Sternocleidomastoid (tissue), 1 donor: ENCODE measurements around the gene FSHR.

DNA sequence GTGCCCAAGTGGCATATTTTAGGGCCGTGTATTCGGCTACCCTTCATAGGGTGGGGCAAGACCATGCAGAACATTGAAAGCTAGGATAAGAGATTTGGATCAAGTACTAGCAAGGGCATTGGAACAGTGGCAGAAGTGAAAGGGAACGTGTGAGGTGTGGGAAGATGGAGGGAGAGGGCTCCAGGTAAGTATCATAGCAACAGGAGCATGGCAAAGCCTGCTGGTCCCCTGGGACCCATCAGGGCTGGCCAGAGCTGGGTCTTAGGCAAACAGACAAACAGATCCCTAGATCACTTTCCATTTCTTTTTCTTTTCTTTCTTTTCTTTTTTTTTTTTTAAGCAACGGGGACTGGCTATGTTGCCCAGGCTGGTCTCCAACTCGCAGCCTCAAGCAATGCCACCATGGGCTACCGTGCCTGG lies 95.2 kb upstream of the CALM2 start:
- PRO-cap: no peak

DNA sequence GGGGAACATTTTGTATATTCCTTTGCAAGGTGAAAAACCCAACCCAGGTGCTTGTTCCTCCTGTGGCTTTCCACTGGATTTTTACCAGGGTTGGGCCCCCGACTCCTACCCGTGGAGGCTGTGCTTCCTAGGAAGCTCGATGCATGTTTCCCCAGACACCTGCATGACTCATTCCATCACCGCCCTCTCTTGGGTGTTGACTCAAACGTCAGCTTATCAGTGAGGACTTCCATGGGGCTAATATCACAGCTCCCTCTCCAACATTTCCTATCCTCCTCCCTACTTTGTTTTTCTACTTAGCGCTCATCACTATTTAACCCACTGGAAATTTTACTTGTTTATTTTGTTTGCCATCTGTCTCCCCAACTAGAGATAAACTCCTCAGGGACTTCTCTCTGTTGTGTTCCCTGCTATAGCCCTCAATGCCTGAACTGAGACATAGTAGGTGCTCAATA lies 56.0 kb upstream of the EPCAM start:
- PRO-cap: no peak

GRCh38 chr2:47344778-47345881 lies 24.0 kb upstream of the EPCAM start:
- PRO-cap: bidirectional peak, plus-strand start at chr2:47345151, minus-strand start at chr2:47345104

DNA sequence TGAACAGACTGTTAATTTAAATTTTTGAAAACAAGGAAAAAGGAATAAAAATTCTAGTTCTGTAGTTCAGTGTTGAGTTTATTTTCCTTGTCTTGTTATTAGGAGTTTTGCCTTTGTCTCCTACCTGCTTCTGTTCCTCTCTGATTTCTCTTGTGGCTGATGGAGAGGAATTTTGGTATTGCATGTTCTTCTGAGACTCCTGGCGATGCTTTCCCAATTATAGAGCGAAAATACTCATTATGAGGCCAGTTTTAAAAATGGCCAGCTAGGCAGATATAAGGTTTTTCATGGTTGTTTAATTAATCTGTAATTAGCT lies 23.3 kb upstream of the EPCAM start:
- PRO-cap: no peak

DNA sequence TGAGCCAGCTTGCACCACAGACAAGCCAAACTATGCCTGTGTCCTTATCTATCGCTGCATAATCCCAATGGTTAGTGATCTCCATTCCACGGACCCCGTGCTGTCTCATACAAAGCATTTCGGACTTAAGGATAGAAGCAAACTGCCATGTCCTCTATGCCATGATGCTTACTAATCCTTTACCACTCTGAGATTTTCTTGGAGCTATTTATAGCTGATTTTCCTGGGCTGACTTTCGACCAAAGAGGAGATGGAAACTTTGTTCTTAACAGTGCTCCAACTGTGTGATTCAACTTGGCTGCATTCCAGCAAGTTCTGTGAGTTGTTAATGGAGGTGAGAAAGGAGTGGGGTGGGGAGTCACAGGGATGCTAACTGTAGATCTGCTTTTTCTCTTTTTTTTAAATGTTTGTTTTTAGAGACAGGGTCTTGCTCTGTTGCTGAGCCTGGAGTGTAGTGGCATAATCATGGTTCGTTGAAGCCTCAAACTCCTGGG lies 11.6 kb upstream of the EPCAM start:
- PRO-cap: no peak

DNA sequence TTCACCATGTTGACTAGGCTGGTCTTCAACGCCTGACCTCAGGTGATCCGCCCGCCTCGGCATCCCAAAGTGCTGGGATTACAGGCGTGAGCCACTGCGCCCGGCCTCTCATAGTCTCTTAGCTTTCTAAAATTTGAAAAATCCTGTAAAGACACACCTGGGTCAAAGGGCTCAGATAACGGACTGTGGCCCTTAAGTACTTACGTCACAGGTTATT lies 794 bp upstream of the MSH6 start:
- PRO-cap: no peak

DNA sequence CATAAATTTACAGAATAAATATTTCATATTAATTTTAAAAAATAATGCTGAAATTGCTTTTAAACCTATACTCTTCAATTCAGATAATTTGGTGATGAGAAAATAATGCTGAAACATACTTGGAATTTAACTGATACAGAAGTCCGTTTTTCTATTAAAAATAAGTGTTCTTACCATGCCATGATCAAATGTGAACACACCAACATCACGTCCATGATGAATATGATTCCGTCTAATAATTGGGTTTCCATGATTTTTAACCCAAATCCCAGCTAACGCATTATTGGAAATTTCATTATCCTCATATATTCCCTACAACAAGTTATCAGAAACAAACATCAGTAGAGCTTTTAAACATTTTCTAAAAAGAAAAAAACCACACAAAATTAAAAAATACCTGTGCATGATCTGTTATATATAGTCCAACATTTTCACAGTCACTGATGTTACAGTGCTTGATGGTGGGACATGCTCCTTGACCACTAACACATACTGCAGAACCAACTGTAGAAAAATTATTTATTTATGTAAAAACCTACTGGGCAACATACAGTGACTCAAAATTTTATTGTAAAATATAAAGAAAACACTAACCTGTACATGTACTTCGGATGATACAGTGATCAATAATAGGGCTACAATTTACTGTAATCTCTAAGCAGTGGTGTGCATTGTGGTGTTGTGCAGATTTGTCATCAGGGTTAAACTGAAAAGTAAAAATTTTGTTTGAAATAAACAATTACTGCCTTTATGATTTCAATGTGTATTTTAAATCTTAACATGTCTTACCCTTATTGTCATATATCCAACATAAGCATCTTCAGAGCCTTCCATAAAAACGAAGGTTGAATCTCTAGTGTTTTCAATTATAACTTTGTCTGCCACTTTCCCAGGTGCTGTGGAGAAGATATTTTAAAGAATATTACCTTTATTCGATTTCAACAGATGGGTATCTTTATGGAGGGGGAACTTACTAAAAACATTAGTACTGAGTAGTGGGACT lies 49.5 kb downstream of the MSH6 start:
- PRO-cap: no peak

DNA sequence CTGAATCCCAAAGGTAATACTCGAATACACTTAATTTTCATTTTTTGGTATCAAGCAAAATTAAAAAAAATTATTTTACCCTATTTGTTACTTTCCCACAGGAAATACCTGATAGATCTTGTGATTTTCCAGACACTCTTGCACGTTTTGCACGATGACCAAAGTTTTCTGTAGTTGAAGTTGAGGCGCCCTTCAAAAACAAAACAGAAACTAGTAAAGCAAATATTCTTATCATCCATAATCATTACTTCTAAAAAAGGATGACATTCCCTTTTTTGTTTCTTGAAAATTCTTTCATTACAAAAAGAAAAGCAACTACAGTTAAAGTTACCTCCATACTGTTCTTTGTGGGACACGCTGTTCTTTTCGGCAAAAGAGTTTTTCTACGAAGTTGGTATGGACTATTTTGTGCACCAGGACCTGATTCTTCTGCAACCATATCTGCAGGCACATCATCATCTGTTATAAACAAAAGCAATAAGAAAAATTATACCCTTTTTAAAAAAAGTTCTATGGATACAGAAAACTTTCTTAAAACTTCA lies 56.4 kb downstream of the MSH6 start:
- PRO-cap: no peak

- PRO-cap: no peak
Observed at GRCh38 chr2:47869707-47870812, 36.2 kb downstream of the FBXO11 start.

DNA sequence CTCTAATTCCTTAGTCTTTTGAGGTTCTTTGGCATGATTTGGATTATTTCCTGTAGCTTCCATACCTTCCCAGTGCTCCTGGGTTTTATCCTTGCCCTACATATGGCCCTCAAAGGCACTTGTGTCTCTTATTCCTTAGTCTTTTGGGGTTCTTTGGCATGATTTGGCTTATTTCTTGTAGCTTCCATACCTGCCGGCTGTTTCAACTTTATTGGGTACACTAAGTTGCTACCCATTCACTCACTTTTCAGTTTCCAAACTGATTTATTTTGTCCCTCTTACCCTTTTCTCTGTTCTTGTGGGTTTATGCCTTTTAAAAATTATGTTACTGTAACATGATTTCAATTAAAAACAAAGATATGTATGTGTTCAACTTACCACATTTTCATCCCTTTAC lies 32.8 kb downstream of the FBXO11 start:
- PRO-cap: no peak

GRCh38 chr2:47876724-47877588 lies 29.3 kb downstream of the FBXO11 start:
- PRO-cap: no peak

DNA sequence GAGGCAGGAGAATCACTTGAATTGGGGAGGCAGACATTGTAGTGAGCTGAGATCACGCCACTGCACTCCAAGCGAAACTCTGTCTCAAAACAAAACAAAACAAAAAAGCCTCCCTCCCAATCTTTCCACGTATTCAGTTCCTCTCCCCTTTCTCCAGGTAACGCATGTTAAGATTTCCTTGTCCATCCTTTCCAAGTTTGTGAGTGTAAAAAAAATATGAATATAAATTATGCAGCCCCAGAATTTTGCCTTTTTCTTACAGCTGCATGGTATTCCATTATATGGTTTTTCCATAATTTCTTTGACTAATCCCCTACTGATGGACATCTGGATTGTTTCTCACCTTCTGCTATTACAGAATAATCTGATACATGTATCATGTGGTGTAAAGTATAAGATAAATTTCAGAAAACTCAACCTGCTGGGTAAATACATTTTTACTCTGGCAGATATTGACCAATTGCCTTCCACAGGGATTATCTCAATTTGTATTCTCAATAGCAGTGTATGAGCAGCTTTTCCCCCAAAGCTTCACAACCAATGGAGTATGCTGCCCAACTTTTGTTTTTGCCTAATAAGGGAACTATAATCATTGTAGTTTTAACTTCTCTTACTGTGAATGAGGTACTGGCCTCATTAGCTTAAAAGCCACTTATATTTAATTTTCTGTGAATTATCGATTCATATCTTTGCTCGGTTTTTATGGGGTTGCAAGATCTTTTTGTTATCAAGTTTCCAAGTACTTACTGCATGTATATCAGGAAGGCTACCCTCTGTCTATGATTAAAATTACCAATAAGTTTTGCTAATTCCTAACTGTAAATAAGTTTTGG lies 27.2 kb downstream of the FBXO11 start:
- PRO-cap: no peak

DNA sequence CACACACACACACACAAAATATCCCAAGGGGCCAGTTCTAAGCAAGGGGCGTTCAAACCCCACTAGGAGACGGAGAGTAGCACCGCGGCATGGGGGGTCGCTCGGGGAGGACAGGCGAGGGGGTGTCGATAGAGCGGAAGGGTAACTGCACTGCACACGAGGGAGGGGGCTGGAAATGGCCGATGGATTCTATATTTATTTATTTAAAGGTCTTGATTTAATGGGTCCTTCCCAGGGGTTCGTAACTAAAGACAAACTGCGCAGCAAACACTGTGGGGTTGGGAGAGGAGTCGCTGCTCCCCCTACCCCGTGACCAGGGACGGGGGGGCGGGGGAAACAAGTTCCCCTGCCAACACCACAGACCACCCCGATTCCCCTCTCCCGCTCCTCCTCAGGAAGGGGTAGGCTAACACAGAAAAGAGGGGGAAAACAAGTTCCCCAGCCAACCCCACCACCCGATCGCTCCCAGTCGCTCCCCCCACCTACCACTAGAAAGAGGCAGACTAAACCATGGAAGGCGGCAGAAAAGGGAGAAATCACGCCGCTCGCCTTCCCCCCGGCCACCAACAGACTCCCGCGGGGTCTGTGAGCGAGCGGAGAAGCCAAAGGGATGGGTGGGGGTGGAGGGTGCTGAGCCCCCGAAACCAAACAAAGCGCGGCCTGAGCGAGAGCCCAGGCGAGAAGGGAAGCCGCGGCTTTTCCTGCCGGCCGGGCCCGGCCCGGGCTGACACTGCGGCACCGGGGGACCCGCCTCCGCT lies 1.5 kb downstream of the FBXO11 start:
- PRO-cap: bidirectional peak, plus-strand start at position 55 of the sequence, minus-strand start outside the sequence; bidirectional peak, plus-strand start outside the sequence, minus-strand start at position 732 of the sequence

GRCh38 chr2:48415827-48416528 lies 24.6 kb upstream of the PPP1R21 start:
- PRO-cap: no peak

- PRO-cap: no peak
Observed at GRCh38 chr2:48420054-48420438, 20.5 kb upstream of the PPP1R21 start.

GRCh38 chr2:48442362-48443482 lies 2.2 kb downstream of the PPP1R21 start:
- PRO-cap: no peak

DNA sequence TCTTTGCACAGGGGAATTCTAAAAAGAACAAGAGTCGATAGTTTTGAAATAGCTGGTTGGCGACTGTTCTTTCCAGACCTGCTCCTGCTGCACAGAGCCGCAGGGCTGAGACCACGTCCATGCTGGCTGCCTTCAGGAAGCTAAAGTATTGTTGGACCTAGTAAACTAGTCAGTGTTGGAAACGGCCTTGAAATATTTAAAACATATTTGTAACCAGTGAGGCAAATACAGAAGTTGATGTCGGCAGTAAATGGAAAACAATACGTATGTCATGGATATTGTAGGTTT lies 15.3 kb upstream of the STON1 start:
- PRO-cap: no peak

GRCh38 chr2:49154273-49154715 lies at the start of gene FSHR:
Gene FSHR, minus strand, starts transcription at chr2:49154515.
- PRO-cap: no peak

DNA sequence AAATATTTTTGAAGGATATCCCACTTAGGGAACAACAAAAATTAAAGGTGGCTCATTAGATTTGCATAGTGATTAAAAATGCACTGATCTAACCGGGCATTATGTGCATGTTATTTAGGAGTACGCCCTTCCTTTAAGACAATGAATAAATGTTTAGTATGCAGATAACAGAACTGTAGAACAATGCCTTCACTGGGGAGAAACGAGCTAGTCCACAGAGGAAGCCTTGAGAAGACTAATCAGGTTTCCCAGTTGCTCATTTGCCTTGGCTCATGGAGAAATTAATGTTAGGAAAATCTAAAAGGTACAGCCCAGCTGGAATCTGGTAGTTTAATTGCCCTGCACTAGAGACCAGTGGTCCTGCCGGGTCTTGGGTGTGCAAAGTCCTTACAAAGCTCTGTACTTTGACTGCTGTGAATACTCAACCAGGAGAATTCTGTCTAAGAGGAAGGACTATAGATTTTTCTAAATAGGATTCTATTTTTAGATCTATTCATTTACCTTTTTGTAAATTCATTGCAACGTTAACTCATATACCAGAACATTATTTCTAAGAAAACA lies 519.2 kb upstream of the CHAC2 start:
- PRO-cap: no peak

DNA sequence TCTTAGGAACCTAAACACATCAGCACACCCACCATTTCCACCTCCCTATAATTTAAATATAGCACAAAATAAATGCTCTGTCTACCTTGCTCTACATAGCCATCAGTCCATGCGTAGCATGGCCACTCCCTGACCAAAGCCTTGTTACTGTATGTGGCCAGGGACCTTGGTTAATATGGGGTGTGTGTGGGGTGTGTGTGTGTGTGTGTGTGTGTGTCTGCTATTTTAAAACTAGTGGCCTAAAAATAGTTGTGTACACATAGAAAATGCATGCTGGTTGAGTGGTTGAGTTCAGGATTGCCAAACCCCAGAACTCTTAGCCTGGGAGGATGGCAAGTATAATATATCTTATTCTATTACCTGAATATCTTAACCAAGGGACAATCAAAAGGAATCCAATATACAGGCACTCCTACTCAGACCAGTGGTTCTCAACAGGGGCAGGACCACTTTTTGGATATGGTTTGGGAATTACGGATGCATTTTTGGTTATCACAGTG lies 72.0 kb downstream of the ACYP2 start:
- PRO-cap: no peak